Thoracic aorta endothelial cell (primary cell): ENCODE results near the gene TTC17.

DNA sequence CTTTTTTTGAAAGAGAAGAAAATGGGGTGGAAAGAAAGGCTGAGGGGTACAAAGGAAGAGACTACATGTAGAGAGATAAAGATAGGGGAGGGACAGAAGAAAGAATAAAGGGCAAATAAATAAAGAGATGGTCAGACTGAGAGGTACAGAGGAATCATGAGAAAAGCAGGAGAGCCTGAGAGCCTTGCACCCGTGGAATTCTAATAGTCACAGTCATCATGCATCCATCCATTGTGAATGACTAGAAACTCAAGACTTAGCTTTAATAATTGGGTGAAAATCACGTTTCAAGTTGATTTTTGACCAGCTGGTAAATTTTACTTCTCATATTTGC is 245.7 kb upstream of the LRRC4C start:
- CAGE, long polyA plus RNA, result no peak

DNA sequence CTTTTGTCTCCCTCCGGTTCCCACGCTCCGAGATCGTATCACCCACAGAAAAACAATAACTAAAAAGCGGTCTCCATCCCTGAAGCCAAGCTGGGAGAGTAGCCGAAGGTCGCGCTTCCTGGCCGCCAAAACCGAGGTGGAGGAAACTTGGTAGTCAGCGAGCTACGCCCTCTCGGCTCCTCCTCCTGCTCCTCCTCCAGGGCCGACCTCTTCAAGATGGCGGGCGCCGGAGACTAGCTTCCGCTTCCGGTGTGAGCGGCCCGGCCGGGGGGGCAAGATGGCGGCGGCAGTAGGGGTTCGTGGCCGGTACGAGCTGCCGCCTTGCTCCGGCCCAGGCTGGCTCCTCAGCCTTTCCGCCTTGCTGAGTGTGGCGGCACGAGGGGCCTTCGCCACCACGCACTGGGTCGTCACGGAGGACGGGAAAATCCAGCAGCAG is at the start of gene TTC17:
Gene TTC17, plus strand, starts transcription at position 243 of the 436 bp plus-strand sequence.
- CAGE, long polyA plus RNA, result no peak

- CAGE, long polyA plus RNA, result no peak
These were observed 44.7 kb downstream of the TTC17 start for GRCh38 chr11:43403424-43403860.

DNA sequence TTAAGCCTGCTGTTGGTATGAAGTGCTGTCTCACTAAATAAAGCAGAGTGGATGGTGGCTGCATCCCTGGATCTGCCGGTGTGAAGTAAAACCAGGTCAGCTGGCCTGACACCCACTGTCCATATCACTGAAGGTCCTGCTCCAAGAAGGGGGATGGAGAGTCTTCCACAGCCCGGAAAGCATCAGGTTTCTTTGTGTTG is 121.7 kb upstream of the HSD17B12 start:
- CAGE, long polyA plus RNA, result no peak

DNA sequence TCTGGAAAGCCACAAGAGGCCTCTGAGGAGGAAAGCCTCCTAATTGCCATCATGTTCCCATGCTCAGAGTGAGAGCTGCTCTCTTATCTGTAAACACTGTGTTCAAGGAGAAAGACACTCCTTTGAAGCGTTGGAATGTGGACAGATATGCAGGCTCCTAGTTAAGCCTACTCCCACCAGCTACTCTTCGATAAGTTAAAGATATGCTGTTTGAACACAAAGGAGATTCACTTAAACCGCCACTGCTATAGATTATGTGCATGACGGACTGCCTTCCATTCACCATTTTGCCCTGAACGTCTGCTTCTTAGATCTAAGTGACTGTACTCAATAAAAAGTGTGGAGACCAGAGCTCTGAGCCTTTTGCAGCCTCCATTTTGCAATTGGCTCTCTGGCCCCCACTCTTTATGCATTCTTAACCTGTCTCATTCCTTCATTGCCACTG is 67.0 kb downstream of the HSD17B12 start:
- CAGE, long polyA plus RNA, result no peak

- CAGE, long polyA plus RNA, result no peak
These were observed 89.6 kb downstream of the HSD17B12 start for GRCh38 chr11:43770184-43770517.

DNA sequence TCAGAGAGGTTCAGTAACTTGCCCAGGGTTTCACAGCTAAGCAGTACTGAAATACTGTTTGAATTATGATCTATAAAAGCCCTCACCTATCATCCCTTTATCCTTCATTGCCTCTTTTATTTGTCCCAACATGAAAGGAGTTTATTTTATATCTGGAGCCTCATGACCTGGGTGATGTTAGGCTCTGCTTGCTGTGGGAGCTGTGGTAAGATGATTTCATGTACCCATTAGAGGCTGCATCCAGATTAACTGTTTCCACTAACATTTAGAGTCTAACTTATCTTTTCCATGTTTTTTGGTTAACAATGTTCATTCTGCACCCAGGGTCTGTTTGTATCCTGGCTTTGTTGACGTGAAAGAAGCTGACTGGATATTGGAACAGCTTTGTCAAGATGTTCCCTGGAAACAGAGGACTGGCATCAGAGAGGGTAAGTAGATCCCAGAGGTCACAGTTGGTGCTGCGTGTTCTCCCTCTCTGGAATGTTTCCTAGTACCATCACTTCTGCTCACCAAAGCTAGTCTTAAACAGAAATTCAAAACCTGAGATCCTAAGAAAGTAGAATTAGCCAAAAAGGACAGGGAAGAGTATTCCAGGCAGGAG is 8.9 kb downstream of the ALKBH3 start:
- CAGE, long polyA plus RNA, result no peak

- CAGE, long polyA plus RNA, result no peak
These were observed 2.7 kb downstream of the C11orf96 start for GRCh38 chr11:43944799-43945837.

DNA sequence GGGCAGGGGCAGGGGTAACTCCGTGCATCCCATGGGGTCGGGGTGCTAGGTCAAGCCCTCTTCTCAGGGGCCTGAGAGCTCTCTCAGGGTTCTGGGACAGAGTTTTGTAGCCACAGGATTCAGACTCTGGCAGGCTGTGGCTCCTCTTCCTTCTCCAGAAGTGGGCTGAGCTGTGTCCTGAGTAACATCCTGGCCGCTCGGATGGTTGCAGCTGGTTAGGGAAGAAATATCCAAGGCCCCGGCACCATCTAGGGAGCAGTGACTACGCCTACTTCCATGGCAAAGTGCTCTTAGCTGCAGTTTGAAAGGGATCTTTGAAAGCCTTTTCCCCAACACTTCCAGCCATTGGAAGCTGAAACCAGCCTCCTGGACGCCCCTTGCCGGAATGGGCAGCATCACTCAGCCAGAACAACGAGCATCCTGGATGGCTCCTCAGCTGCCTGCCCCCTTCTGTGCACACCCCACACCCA is 50.9 kb downstream of the C11orf96 start:
- CAGE, long polyA plus RNA, result no peak

- CAGE, long polyA plus RNA, result no peak
These were observed 34.2 kb upstream of the CD82 start for GRCh38 chr11:44531146-44531760.

GRCh38 chr11:44556790-44557399 is 8.6 kb upstream of the CD82 start:
- CAGE, long polyA plus RNA, result no peak

- CAGE, long polyA plus RNA, result no peak
These were observed 1.1 kb upstream of the CD82 start for GRCh38 chr11:44564174-44564954.

- CAGE, long polyA plus RNA, result no peak
These were observed 19.4 kb downstream of the CD82 start for GRCh38 chr11:44584709-44585353.

DNA sequence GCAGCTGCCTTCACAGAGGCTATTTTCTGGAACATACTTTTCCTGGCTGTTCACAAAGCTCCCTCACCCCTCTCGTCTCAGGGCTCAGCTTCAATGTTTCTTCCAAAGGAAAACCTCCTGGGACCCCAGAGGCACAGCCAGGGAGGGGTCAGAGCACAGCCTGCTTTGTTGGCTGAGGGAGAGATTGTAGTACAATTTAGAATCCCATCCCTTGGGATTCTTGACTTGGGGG is 57.0 kb downstream of the TSPAN18 start:
- CAGE, long polyA plus RNA, result no peak

- CAGE, long polyA plus RNA, result no peak
These were observed 16.4 kb downstream of the TP53I11 start for GRCh38 chr11:44934161-44934763.

GRCh38 chr11:45024300-45024600 is 73.6 kb upstream of the TP53I11 start:
- CAGE, long polyA plus RNA, result no peak

DNA sequence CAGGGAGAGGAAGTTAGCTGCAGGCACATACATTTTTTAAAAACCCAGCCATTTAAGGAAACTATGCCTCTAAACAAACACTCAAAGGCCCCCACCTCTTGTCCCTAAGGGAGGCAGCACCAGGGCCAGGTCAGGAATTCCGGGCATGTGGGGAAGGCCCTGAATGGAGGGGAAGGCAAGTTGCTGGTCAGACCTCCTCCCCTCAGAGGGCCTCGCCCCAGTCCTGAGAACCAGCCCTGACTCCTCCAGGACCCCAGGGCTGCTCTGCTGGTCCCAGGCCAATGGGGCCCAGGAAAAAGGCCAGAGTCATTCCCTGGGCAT is 54.4 kb upstream of the PRDM11 start:
- CAGE, long polyA plus RNA, result no peak

- CAGE, long polyA plus RNA, result no peak
These were observed 944 bp upstream of the PRDM11 start for GRCh38 chr11:45145394-45145996.

- CAGE, long polyA plus RNA, result no peak
These were observed 69.2 kb upstream of the SYT13 start for GRCh38 chr11:45355288-45355843.

GRCh38 chr11:45871737-45872585 is 13.5 kb upstream of the MAPK8IP1 start:
- CAGE, long polyA plus RNA, result no peak